ENCODE data around the genes CFAP107, PRAMEF4, PRAMEF20 and LRRC38.

DNA sequence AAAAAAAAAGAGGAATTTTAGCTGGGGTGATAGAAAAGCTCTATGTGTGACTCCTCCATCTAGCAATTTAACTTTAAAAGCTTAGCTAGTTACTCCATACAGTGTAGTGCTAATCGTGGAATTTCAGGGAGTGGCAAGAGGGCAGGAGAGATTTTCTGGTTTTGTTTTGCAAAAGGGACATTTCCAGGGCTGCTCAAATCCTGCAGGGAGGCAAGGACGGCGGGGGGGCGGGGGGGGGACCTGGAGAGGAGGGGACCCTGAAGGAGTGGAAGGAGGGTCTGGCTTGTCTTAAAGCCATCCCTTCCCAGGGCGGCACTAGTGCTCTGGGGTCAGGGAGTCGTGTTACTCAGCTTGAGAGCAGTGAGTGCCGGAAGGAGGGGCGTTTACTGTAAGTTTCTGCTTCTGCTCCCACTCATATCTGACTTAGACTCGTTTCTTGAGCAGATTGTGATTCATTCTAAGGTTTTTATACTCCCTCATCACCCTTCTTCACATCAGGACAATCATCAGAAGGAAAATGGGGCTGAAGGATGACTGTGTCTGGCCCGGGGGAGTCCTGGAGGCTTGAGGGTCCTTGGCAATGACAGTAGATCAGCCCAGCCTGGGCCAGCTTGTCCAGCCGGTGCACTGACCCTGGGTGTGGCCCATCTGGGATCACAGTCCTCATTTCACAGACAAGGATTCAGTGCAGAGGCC, 4.7 kb downstream of the TNFRSF8 start:
- RRBS: 8% methylated on average over 2 of the region's 11 CpGs

DNA sequence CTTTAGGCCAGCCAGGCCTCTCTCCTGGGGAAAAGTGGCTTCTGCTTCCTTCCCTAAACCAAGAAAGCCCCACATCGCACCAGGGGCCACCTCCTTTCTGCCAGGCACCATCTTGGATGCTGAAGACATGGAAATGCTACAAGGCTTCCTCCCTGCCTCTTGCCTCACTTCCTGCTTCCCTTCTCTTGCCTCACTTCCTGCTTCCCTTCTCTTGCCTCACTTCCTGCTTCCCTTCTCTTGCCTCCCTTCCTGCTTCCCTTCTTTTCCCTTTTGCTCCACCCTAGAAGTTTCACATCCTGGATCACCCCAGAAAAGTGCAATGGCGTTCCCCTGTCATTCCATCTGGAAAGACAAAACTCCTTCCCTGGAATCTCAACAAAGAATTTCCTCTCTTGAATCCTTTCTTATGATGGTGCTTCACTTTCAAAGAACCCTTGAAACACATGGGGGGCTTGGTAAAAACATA, 18.7 kb downstream of the TNFRSF8 start:
- RRBS: no CpG with 5 or more reads among the region's 2 CpGs

- RRBS: no CpG with 5 or more reads among the region's 9 CpGs
These were observed 16.2 kb upstream of the TNFRSF1B start for GRCh38 chr1:12150269-12151337.

- RRBS: no CpG with 5 or more reads among the region's 5 CpGs
These were observed 14.7 kb upstream of the TNFRSF1B start for GRCh38 chr1:12152115-12152545.

GRCh38 chr1:12152998-12153932, 13.5 kb upstream of the TNFRSF1B start:
- RRBS: no CpG with 5 or more reads among the region's 17 CpGs

DNA sequence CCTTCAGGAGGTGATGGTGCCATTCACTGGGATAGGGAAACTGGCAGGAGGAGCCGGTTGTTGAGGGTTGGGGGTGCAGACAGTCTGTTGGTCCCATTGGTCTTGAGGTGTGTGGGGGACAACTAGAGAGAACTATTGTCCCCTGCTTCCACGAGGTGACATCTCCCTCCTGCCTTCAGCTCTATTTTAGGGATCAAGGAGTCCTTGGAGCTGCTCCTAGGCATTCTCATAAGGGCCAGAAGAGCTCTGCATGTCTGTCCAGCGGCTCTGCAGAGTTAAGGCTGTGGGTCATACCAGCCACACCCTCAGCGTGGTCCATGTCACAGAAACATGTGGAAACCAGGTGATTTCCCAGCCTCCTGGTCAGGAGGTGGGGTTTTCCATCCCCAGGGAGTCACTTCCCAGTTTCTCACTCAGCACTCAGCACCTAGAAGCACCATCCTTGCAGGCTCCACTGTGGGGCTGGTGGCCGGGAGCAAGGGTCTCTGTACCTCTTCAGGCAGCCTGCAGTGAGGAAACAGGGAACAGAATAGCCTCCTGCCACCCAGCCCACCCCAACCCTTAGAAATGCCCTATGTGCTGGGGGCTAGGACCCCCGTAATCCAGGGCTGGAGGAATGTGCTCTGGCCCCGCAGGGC, 1.5 kb upstream of the TNFRSF1B start:
- RRBS: no CpG with 5 or more reads among the region's 7 CpGs

- RRBS: no CpG with 5 or more reads among the region's 2 CpGs
These were observed 5.6 kb downstream of the TNFRSF1B start for GRCh38 chr1:12172412-12172855.

DNA sequence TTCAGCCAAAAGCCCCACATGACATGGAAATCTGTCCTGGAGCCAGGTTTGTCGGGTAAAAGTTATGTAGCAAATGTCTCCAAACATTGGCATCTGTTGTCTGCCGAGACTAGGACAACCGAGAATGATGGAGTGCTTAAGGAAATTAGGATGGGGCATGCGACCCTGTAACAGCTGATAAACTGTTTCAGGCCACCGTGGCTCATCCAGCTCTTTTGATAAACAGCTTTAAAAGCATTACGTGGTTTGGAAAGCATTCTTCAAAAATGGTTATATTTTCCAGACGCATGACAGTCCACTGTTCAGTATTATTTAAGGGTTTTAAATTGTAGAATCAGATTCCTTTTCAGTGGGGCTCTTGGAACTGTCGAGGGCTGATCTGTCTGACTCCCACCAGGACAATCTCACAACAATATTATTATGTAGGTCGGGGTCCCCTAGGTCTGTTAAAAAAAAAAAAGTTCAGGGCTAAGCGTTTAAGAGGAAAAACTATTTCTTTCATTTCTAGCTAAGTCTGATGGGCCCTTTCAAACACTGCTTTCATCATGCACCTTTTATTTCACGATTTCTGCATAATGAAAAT, 143.9 kb downstream of the DHRS3 start:
- RRBS: no CpG with 5 or more reads among the region's 11 CpGs

DNA sequence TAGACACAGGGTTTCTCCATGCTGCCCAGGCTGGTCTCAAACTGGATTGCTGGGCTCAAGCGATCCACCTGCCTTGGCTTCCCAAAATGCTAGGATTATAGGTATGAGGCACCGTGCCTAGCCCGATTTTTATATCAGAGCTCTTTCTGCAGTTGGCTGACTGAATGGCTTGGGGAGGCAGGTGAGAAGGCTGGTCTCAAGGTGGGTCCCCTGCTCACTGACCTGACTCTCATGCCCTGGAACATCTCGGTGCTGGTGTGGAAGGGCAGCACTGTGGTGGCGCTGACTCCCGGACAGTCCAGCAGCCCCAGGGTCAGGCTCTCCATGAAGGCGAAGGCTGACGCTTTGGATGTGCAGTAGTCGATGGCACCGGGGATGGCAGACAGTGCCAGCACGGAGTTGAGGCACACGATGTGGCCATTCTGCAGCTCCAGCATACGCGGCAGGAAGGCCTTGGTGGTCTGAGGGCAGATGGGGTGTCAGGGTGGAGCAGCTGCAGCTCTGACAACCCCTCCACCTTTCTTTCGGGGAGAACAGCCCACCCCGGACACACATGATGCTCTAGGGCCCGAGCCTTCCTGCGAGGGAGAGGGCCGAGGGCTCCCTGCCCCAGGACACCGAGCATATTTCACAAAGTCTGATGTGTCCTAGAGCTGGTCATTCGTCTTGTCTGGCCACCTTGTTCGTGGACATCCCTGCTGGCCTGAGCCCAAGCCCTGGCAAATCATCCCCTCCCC, 39.3 kb downstream of the DHRS3 start:
- RRBS: 95% methylated on average over 4 of the region's 22 CpGs

- RRBS: no CpG with 5 or more reads among the region's 12 CpGs
These were observed 10.1 kb downstream of the DHRS3 start for GRCh38 chr1:12607834-12608366.

- RRBS: no CpG with 5 or more reads among the region's 5 CpGs
These were observed 8.9 kb downstream of the DHRS3 start for GRCh38 chr1:12608987-12609594.

DNA sequence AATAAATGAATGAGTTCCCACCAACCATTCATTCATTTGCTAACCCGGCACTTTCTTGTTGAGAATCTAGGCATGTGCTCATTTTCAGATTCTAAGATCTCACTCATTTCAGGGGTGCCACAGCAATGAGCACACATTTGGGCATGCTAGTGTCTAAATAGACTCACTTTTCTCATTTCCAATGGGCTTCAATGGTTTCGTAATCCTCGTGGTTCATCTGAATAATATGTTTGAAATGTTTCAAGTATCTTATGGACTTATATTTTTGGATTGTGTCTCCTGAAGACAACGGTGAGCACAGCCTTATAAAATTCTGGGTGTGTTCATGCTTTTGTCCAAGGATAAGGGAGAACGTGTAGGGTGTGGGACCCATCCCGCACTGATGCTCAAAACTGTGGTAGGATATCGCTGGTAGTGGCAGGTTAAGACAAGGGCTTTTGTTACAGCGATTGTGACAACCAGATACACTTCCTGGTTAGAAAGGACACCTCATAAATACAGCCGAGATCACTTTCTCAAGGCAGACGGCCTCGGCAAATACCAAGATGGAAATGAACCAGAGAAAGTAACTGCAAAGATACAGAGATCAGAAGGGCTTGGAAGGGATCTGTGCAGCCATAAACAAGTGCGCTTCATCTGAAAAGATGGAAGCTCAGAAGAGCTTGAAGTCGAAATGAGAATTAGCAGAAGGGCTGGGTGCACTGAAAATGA, 7.3 kb downstream of the DHRS3 start:
- RRBS: no CpG with 5 or more reads among the region's 13 CpGs

DNA sequence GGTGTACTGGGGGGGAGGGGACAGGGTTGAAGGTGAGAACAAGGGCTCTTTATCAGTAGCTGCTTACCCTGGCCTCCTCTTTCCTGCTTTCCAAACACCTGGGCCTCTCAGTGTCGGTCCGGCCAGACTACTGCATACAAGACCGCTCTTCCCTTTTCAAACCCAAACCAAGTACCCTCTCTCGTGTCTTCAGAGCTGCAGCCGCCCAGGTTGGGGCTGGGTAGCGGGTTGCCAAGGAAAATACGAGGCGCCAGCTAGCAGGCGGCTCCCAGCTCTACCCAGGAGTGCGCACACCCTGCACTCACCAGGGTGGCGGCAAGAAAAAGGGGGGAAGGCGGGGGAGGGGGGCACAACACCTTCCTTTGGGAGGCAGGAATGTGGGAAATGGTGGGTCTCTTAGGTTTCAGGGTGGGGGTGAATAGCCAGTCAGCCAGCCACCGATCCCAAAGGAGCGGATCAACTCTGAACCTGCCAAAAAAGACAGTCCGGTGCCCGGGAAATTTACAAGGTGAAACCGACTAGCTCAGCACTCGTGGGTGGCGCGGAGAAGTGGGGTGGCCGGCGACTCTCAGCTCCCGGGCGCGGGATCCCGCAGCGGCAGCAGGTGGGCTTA, 1.4 kb downstream of the DHRS3 start:
- RRBS: 2% methylated on average over 6 of the region's 27 CpGs

DNA sequence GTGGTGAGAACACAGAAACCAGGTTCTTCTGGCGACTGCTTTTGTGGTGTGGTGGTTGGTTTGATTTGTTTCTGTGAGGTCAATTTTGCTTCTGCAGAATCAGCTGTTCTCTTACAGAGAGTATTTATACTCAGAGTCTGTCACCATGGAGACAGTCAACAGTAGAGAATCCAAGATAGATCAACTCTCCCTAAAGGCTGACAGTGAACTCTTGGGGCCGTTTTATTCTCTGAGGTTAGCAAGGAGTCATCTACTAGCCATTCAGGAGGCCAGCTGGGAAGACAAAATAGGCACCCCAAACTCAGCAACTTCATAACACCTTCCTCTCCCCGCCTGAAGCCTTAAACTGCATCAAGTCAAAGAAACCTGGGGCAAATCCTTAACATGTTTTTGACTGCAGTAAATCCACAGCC, at the start of gene CFAP107:
TSS of gene CFAP107 (plus strand) at position 154 of the 413 bp plus-strand sequence.
- RRBS: no CpG with 5 or more reads among the region's 3 CpGs

GRCh38 chr1:12885934-12886423, at the start of gene PRAMEF4:
Gene PRAMEF4 (minus strand): TSS chr1:12886201.
- RRBS: no CpG with 5 or more reads among the region's 4 CpGs

DNA sequence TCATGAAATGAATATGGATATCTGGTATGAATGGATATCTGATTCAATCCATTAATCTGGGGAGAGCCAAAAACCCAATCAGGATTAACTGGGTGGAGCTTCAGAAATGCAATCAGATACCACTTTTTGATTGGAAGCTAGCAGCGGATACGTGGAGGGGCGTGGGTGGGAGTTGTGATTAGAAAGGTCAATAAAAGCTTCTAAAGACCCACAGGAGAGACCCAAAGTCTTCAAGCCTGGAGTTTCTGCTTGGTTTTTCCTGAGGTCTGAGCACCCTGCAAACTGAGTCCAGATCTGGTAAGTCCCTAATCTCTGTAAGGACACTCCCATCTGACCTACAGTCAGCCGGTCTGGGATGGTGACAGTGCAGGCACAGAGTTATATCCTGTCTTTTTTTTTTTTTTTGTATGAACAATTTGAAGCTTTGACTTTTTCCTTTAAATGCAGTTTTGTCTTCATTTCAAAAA, at the start of gene PRAMEF20:
TSS of gene PRAMEF20 (plus strand) at position 220 of the 467 bp plus-strand sequence.
- RRBS: no CpG with 5 or more reads among the region's 4 CpGs

DNA sequence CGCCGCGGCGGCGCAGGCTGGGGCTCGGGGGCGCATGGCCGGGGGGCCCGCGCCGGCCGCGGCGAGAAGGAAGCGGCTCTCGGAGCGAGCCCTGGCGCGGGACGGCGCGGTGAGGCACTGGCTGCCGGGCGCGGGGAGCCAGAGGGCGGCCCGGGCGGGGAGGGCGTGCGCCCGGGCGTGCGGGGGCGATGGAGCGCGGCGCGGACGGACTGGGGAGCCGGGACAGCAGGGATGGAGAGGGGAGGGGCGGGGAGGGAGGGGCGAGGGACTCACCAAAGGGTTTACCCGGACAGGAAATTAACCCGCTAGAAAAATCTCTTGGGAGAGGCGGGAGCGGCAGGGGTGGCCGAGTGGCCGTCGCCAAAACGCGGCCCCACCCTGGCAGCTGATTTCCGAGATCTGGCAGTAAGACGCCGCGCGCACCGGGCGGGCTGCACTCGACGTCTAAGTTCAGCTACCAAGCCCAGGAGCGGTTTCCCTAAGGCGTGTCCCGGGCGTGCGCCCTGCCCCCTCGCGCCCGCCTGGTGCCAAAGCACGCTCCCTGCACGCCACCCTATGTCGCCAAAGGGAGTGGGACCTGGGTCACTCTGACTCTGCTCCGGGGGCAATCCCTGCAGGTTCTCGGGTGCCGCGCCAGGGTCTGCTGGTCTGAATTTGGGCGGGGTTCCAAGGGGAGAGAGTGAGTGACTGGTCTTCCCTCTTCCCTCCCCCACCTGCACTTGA, at the start of gene LRRC38:
TSS of gene LRRC38 (minus strand) at position 446 of the 723 bp plus-strand sequence.
- RRBS: 2% methylated on average over 39 of the region's 76 CpGs

- RRBS: no CpG with 5 or more reads among the region's 10 CpGs
These were observed 2.3 kb downstream of the PDPN start for GRCh38 chr1:13585896-13586456.

GRCh38 chr1:13699347-13699877, 576 bp upstream of the PRDM2 start:
- RRBS: no CpG with 5 or more reads among the region's 18 CpGs

GRCh38 chr1:13726642-13727099, 26.7 kb downstream of the PRDM2 start:
- RRBS: no CpG with 5 or more reads among the region's 6 CpGs

All from skeletal muscle cell (primary cell).